Progenitor cell of endocrine pancreas (in vitro differentiated cells): ENCODE data around the genes CRHR1 and NSF.

GRCh38 chr17:45273365-45274389 is 11.8 kb upstream of the SPATA32 start:
- PRO-cap = no peak

DNA sequence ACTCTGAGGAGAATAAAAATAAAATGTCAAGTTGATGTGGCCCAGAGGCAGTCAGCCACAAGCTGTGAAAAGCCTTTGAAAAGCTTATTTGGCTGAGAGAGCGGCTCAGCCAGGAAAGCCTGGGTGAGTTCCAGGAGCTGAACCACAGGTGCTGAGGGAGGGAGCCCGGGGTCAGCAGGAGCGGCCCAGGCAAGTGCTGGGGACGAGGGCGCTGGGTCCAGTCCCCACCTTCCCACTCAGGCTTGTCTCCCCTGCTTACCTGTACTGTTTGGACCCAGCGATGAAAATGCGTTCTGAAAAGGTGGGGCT is 27.0 kb upstream of the SPATA32 start:
- PRO-cap = no peak

DNA sequence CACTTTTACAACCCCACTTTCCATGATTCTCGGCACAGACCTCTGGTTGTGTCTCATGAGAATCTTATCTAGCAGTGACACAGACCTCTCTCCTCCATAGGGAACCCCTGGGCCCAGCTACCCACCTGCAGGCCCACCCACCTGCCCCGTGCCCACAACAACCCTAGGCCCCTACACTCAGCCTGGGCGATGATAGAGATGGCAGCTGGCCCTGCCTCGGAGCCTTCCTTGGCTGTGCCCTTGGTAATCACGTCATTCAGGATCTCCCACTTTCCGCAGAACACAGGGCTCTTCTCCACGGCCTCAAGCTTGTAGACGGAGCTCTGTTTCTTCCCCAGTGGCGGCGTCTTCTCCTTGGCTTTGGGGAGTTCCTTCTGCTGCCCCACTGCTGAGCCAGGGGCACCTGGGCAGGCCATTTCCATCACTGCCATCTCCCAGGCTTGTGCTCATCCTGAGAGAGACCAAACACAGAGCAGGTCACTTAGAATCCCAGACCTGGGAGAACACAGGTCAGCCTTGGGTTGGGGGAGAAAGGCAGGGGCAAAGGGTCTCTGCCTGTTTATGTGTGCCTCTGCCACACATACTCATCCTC is 26.4 kb downstream of the MAP3K14 start:
- PRO-cap = no peak

- PRO-cap = no peak
Measured at GRCh38 chr17:45298399-45299053, 18.3 kb downstream of the MAP3K14 start.

DNA sequence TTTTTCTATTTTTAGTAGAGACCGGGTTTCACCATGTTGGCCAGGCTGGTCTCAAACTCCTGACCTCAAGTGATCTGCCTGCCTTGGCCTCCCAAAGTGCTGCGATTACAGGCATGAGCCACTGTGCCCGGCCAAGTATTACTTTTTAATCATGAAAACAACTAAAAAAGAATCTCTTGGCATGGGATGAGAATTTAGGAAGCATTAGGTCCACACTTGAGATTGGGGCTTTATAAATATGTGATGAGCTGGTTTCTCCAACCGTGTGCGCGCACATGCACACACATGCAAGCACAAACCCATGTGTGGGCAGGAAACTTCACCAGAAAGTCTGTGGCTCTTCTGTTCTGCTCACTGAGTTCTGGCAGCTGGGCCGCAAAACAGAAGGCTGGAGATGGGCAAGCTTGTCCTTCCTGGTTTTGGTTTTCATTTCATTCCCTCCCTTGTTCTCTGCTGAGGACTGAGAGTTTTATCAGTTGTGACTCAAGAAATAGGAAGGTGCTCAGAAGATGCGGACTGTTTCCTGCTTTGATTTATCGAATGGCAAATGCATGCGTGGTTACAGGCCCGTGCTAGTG is 14.3 kb downstream of the MAP3K14 start:
- PRO-cap = no peak

- PRO-cap = no peak
Measured at GRCh38 chr17:45461693-45462376, 28.7 kb downstream of the PLEKHM1 start.

DNA sequence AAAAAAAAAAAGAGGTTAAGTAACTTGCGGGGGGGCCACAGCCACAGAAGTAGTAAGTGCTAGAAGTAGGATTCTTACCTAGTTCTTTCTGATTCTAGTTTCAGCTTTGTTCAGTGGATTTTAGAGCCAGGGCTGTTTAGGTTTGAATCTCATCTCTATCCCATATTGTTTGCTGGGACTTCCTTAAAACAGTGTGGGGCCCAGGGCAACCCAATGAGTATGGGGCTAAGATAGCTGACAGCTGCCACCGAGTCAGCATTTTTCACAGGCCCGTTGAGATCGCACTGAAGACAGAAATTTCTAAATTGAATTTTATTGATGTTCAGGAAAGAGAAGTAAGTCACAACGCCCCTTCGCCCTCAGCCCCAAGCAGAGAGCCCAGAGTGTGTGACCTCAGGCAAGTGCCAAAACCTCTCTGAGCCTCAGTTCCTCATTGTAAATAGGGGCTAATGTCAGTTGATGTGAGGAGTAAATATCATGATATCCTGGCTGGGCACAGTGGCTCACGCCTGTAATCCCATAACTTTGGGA is 4.0 kb upstream of the PLEKHM1 start:
- PRO-cap = no peak

- PRO-cap = no peak
Measured at GRCh38 chr17:45783242-45784475, at the start of gene CRHR1. Gene CRHR1 (plus strand): TSS chr17:45784320.

GRCh38 chr17:45870056-45870472 is 24.3 kb upstream of the MAPT start:
- PRO-cap = no peak

DNA sequence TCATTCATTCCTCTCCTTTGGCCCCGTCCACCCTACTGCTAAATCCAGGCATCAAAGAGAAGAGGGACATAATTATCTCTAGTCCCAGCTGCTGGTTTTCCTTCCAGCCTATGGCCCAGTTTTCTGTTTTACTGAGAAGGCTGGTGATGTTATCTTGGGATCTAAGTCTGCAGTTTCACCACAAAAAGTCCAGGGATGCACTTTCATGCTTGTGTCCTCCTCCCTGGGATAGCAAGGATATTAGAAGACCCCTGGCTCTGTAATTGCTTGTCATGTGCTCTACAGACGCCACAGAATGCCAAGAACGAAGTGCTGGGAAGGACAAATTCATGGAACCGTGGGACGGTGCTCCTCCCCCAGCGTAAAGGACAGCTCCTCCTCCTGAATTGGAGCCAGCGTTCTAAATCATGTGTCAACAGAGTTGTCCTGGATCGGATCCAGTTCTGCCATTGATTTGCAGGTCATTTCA is 8.5 kb downstream of the MAPT start:
- PRO-cap = no peak

DNA sequence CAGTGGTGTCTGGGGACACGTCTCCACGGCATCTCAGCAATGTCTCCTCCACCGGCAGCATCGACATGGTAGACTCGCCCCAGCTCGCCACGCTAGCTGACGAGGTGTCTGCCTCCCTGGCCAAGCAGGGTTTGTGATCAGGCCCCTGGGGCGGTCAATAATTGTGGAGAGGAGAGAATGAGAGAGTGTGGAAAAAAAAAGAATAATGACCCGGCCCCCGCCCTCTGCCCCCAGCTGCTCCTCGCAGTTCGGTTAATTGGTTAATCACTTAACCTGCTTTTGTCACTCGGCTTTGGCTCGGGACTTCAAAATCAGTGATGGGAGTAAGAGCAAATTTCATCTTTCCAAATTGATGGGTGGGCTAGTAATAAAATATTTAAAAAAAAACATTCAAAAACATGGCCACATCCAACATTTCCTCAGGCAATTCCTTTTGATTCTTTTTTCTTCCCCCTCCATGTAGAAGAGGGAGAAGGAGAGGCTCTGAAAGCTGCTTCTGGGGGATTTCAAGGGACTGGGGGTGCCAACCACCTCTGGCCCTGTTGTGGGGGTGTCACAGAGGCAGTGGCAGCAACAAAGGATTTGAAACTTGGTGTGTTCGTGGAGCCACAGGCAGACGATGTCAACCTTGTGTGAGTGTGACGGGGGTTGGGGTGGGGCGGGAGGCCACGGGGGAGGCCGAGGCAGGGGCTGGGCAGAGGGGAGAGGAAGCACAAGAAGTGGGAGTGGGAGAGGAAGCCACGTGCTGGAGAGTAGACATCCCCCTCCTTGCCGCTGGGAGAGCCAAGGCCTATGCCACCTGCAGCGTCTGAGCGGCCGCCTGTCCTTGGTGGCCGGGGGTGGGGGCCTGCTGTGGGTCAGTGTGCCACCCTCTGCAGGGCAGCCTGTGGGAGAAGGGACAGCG is 25.2 kb downstream of the STH start:
- PRO-cap = no peak

- PRO-cap = no peak
Measured at GRCh38 chr17:46034972-46035534, 36.0 kb downstream of the STH start.

DNA sequence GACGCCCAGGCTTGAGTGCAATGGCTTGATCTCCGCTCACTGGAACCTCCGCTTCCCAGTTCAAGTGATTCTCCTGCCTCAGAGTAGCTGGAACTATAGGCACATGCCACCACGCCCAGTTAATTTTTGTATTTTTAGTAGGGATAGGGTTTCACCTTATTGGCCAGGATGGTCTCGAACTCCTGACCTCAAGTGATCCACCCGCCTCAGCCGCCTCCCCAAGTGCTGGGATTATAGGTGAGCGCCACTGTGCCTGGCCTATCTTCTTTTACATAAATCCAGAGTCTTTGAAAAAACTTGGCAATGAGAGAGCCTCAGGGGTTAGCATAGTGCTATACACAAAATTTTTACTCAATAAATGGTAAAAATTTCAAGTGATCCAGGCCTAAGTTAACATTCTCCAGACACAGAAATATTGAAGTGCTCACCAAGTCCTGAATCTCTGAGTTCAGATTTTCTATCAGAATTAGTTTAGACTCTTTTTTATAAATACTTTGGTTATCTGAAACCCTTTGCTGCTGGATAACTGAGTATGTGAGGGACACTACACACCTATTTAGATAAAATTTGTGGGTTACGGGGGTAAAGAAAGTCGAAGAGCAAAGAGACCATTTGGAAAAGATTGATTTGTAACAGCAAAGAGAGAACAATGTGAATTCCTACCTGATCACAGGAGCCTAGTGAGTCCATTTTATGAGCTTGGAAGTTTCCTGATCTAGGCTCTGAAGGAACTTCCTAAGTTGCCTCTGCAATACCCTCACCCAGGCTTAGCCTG is 37.9 kb downstream of the STH start:
- PRO-cap = no peak

DNA sequence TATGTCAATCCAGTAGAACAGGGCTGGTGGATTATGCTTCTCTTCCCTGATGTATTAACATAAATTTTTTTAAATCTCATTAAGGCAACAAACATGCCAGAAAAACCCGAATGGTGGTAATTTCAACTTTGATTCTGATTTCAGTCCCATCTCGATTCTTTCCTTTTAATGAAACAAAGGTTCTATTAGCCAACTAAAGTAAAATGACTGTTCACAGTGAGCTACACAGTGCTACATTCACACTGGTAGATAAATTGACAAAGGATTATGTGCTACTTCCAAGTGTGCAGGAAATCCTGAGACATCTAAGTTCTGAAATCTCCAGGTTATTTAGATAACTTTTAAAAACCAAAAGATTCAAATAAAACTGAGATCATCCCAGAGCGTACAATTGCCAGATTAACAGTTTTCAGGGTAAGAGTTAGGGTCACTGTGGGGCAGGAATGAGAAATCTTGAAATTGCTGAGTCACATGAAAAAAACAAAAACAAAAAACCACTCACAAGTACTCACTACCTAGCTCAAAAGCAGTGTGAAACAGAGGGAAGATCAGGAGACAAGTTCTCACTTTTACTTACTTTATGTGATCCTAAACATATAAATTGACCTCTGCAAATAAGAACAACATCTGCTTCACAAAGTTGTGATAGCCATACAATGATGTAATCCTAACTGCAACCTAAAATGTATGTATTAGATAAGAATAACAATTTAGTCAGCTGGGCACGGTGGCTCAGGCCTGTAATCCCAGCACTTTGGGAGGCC is 92.3 kb downstream of the KANSL1 start:
- PRO-cap = no peak

- PRO-cap = no peak
Measured at GRCh38 chr17:46145926-46146470, 47.2 kb downstream of the KANSL1 start.

GRCh38 chr17:46151259-46151912 is 41.8 kb downstream of the KANSL1 start:
- PRO-cap = no peak

- PRO-cap = unidirectional peak, minus-strand start at chr17:46260537
Measured at GRCh38 chr17:46260354-46260660, 34.6 kb upstream of the LRRC37A start.

DNA sequence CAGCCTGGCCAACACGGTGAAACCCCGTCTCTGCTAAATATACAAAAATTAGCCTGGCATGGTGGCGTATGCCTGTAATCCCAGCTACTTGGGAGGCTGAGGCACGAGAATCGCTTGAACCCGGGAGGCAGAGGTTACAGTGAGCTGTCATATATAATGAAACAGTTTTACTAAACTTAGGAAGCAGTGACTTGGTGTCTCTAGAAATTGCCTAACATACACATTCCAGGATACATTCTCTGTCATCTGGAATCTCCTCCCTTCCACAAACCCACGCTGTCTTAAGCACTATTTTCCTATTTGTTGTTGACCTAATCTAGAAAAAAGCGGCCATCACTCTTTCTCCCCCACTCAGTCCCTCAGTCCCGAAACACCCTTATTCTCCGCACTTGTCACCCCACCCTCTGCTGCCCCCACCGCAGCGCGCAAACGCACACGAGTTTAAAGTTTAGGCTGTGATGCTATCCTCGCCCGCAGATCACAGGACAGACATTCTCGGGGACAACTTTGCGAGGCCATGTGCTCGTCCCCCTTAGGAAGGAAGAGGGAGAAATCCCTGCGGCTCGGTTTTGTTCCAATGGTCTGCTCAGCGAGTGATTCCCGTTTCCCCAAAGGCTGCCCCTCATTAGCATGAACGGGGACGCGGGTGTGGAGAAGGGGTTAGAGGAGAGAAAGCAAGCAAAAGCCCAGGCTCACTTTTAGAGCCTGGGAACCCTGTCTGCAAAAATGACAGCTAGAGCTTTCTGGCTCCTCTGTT is 28.9 kb upstream of the LRRC37A start:
- PRO-cap = unidirectional peak, plus-strand start at position 476 of the sequence; unidirectional peak, plus-strand start at position 666 of the sequence

- PRO-cap = no peak
Measured at GRCh38 chr17:46590391-46590732, at the start of gene NSF. Gene NSF (plus strand): TSS chr17:46590669.

DNA sequence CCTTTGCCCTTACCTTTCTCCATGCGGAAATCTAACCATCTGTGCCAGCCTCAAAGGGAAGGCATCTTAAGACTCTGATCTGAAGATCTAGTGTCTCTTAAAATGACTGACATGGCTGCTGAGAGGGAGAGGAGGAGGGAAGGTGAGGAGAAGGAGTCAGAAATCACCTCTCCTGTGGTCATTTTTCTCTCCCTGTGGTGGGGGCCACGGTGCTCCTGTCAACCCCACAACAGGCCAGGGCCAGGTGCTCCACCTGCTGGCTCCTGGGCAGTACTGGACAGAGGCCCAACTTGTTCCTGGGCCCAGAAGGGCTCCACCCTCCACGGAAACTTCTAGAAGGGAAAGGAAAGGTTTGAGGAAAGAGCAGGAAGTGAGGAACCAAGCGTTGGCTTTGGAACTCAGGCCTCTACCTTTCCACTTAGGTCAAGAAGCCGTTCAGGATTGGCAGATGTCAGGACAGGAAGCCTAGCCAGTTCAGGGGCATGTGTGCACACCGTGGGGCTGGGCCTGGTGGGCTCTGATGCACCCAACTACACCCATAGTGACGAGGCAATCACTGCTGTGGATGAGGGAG is 36.2 kb downstream of the WNT3 start:
- PRO-cap = no peak